Metastatic Breast Carcinoma in the Brain (tissue), 10 donors: ENCODE measurements around the genes OR12D3, MOG and POLR1H.

GRCh38 chr6:29375183-29375739, at the start of gene OR12D3:
TSS of gene OR12D3 (minus strand) at chr6:29375291.
- PRO-cap, 10 experiments = no peak in any of the 10 experiments

DNA sequence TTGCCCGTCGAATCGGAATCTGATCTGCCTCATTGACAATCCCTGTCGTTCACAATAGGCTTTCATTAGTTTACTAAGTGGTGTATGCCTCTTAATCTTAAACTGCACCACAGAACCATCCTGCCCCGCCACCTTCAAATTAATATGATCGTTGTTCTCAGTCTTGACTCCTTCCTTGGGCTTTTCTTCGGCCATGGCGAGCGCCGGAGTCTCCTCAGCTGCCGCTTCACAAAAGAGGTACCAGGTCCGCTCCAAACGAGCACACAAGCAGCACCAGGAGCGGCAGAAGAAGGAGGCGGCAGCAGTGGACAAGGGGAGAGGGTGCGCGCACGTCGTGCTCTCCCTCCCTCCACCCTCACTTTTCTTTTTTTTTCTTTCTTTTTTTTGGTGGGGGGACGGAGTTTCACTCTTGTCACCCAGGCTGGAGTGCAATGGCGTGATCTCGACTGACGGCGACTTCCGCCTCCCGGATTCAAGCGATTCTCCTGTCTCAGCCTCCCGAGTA, 3.2 kb upstream of the GABBR1 start:
- PRO-cap, 10 experiments = no peak in any of the 10 experiments

GRCh38 chr6:29656875-29657222, at the start of gene MOG:
TSS of gene MOG (plus strand) at chr6:29657092.
- PRO-cap, 10 experiments = peak in 1 of 10 experiments; most common plus-strand start chr6:29657092 (in 1)

- PRO-cap, 10 experiments = no peak in any of the 10 experiments
These were observed 686 bp downstream of the HLA-G start for GRCh38 chr6:29827995-29829027.

DNA sequence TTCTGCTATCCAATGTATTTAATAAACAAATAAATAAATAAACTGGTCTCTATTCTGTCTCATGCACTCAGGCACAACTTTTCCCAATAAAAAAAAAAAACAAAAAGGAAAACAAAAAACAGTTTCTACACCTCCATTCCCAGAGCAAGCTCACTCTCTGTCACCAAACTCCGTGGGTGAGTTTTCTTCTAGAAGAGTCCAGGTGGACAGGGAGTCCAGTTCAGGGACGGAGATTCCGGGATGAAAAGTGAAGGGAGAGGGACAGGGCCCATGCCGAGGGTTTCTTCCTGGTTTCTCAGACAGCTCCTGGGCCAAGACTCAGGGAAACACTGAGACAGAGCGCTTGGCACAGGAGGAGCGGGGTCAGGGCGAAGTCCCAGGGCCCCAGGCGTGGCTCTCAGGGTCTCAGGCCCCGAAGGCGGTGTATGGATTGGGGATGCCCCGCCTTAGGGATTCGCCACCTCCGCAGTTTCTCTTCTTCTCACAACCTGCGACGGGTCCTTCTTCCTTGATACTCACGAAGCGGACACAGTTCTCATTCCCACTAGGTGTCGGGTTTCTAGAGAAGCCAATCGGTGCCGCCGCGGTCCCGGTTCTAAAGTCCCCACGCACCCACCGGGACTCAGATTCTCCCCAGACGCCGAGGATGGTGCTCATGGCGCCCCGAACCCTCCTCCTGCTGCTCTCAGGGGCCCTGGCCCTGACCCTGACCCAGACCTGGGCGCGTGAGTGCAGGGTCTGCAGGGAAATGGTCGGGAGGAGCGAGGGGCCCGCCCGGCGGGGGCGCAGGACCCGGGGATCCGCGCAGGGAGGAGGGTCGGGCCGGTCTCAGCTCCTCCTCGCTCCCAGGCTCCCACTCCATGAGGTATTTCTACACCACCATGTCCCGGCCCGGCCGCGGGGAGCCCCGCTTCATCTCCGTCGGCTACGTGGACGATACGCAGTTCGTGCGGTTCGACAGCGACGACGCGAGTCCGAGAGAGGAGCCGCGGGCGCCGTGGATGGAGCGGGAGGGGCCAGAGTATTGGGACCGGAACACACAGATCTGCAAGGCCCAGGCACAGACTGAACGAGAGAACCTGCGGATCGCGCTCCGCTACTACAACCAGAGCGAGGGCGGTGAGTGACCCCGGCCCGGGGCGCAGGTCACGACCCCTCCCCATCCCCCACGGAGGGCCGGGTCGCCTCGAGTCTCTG, 54.8 kb upstream of the HLA-A start:
- PRO-cap, 10 experiments = peak in 10 of 10 experiments; most common plus-strand start position 625 of the sequence (in 10); most common minus-strand start position 1,067 of the sequence (in 5)

DNA sequence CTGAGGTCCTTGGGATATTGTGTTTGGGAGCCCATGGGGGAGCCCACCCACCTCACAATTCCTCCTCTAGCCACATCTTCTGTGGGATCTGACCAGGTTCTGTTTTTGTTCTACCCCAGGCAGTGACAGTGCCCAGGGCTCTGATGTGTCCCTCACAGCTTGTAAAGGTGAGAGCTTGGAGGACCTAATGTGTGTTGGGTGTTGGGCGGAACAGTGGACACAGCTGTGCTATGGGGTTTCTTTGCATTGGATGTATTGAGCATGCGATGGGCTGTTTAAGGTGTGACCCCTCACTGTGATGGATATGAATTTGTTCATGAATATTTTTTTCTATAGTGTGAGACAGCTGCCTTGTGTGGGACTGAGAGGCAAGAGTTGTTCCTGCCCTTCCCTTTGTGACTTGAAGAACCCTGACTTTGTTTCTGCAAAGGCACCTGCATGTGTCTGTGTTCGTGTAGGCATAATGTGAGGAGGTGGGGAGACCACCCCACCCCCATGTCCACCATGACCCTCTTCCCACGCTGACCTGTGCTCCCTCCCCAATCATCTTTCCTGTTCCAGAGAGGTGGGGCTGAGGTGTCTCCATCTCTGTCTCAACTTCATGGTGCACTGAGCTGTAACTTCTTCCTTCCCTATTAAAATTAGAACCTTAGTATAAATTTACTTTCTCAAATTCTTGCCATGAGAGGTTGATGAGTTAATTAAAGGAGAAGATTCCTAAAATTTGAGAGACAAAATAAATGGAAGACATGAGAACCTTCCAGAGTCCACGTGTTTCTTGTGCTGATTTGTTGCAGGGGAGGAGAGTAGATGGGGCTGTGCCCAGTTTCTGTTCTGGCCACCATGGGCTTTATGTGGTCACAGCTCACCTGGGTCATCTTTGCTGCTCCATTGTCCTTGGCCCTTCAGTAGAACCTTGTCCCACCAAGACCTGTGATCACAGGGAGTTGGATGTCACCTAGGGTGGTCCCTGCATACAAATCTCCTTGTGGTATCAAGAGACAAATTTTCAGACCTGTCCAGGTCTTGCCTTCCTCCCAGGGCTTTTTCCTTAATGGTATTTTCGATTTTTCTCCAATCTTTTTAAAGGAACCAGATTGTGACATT, 3.1 kb downstream of the HLA-A start:
- PRO-cap, 10 experiments = no peak in any of the 10 experiments

DNA sequence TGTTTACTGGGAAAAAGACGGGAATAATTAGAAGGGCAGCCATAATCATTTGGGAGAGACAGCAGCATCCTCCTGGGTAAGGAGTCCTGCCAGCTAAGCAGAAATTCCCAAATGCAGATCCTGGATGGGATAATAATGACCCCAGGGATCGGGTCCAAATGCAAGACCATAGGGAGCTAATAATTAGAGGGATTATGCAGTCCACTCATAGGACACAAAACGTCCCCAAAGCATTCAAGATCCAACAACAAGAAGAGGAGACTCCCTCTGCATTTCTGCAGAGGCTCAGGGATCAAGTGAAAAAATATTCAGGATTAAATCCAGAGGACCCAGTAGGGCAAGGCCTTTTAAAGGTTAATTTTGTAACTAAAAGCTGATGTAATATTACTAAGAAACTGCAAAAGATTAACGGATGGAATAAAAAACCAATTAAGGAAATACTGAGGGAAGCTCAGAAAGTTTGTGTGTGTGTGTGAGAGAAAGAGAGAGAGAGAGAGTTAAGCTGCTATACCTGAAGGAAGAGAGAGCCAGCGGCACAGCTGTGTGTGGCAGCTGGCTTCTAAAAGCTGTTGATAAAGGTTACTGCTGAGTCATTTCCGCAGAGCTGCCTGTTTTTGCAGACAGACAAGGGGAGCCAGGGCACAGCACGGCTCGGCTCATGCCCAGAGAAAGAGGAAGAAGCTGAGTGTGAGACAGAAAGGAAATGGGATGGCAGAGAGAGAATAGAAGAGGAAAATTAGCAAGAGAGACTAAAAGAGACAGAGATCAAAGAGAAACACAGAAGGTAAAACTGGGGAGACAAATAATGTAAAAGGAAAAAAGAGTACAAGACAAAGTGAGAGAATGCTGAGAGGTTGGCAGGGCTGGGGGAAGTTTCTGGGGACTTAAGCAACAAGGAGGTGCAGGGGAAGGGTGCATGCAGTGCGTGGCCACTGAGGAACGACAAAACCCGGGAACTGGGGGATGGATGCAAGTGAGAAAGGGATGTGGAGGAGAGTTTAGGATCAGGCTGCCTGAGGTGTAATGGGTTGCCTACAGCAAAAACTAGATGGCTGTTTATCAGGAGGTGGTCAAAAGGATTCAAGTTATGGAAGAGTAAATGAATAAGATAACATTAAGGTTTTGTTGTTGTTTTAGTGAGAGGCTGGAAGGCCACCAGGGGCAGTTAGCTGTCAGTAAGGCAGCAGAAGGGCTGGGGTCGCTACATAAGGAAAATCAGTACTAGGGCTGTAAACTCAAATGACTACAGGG, 22.5 kb downstream of the HLA-A start:
- PRO-cap, 10 experiments = peak in 9 of 10 experiments; most common plus-strand start position 623 of the sequence (in 5); most common minus-strand start position 537 of the sequence (in 1)

GRCh38 chr6:29980570-29981032, 38.3 kb downstream of the HLA-A start:
- PRO-cap, 10 experiments = no peak in any of the 10 experiments

DNA sequence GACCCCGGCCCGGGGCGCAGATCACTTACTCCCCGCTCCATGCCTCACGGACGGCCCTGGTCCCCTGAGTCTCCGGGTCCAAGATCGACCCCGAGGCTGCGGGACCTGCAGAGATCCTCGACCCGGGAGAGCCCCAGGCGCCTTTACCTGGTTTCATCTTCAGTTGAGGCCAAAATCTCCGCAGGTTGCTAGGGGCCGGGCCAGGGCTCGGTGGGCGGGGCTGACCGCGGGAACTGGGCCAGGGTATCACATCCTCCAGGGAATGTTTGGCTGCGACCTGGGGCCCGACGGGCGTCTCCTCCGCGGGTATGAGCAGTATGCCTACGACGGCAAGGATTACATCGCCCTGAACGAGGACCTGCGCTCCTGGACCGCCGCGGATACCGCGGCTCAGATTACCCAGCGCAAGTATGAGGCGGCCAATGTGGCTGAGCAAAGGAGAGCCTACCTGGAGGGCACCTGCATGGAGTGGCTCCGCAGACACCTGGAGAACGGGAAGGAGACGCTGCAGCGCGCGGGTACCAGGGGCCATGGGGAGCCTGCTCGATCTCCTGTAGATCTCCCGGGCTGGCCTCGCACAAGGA, 53.9 kb upstream of the POLR1H start:
- PRO-cap, 10 experiments = peak in 1 of 10 experiments; most common minus-strand start position 145 of the sequence (in 1)

DNA sequence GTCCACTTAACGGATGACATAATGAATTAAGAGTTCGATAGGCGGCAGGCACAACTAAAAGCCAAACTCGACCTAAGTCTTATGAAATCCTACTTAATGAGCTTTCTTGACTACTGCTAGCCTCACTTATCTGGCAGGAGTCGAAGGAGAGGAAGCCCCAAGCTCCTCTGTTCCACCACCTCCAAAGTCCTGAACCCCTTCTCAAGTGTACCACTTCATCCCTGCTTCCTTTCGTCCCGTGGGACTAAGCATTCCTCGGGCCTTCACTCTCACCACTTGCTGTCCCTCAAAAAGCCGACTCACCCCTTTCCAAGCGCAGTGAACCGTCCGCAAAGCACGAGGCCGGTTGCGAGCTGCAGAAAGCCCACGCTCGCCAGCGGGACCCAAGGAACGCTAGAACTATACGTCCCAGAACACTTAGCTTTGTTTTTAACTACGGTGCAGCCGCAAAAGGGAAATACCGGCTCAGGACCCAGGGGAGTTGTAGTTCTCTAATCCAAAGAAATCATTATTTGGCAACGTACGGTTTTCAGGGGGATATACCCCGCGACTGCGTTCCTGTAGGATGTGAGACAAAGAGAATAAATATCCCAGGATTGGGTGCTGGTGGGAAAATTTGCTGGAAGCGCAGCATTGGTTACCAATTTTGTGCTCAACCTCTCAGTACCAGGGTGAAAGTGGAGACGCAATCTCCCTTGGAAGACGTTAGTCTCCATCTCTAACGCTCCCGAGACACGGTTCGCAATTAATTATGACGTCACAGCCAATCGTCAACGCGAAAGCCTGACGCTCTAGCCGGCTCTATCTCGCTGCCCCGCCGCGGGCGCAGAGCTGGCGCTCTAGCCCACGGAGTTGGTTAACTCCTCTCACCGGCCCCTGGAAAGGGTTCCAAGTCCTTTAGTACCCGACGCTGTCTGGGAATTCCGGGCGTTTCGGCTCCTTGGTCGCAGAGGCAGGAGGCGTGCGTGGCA, at the start of gene POLR1H:
TSS of gene POLR1H (plus strand) at position 828 of the 971 bp plus-strand sequence.
- PRO-cap, 10 experiments = peak in 10 of 10 experiments; most common plus-strand start position 869 of the sequence (in 8); most common minus-strand start position 743 of the sequence (in 9)

DNA sequence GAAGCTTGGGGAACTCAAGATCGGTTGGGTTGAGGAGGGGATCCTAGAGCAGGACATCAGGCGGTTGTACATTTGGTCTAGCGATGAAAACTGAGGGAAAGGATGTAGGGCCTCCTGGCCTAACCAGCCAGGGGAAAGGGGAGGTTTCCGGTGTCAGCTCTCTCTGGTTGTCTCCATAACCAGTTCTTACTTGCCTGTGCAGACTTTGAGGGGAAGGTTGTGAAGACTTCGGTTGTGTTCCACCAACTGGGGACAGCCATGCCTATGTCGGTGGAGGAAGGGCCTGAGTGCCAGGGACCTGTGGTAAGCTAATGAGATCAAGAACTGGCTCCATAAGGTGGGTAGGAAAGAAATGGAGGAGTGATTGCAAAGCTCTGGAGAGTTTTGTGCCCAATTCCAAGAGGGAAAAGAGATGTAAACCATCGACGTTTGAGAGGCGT, 670 bp downstream of the POLR1H start:
- PRO-cap, 10 experiments = no peak in any of the 10 experiments

DNA sequence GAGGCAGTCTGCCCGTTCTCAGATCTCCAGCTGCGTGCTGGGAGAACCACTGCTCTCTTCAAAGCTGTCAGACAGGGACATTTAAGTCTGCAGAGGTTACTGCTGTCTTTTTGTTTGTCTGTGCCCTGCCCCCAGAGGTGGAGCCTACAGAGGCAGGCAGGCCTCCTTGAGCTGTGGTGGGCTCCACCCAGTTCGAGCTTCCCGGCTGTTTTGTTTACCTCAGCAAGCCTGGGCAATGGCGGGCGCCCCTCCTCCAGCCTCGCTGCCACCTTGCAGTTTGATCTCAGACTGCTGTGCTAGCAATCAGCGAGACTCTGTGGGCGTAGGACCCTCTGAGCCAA, 10.3 kb upstream of the RNF39 start:
- PRO-cap, 10 experiments = no peak in any of the 10 experiments

GRCh38 chr6:30129275-30129670, 6.7 kb upstream of the TRIM40 start:
- PRO-cap, 10 experiments = peak in 1 of 10 experiments; most common plus-strand start chr6:30129478 (in 1)

- PRO-cap, 10 experiments = no peak in any of the 10 experiments
These were observed 5.9 kb downstream of the TRIM10 start for GRCh38 chr6:30155129-30155548.

DNA sequence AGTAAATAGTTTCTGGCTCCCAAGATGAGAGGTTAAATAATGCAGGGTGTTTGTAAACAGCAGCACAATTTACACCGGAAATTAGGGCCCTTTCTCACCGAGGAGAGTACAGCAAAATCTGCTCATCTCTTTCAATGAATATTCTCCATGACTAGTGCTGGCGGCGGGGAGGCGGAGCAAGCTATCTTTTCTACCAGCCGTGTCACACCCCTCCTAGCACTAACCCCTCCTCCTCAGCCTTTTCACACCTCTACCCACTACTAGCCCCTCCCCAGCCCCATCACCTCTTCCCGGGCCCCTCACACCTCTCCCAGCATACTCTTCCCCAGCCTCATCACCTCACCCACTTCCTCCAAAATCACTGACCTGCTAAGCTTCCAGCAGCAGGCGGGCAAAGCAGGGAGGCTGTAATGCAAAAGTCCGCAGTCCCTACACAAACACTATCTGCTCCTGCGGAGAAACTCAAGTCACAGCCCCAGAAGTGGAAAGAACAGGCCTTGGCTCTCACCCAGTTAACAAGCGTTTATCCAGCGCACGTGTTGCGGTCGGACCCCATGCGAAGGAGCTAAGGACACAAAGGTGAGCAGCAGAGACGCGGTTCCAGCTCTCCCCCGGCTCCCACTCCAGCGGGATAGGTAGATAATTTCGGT, 959 bp upstream of the TRIM39 start:
- PRO-cap, 10 experiments = no peak in any of the 10 experiments

DNA sequence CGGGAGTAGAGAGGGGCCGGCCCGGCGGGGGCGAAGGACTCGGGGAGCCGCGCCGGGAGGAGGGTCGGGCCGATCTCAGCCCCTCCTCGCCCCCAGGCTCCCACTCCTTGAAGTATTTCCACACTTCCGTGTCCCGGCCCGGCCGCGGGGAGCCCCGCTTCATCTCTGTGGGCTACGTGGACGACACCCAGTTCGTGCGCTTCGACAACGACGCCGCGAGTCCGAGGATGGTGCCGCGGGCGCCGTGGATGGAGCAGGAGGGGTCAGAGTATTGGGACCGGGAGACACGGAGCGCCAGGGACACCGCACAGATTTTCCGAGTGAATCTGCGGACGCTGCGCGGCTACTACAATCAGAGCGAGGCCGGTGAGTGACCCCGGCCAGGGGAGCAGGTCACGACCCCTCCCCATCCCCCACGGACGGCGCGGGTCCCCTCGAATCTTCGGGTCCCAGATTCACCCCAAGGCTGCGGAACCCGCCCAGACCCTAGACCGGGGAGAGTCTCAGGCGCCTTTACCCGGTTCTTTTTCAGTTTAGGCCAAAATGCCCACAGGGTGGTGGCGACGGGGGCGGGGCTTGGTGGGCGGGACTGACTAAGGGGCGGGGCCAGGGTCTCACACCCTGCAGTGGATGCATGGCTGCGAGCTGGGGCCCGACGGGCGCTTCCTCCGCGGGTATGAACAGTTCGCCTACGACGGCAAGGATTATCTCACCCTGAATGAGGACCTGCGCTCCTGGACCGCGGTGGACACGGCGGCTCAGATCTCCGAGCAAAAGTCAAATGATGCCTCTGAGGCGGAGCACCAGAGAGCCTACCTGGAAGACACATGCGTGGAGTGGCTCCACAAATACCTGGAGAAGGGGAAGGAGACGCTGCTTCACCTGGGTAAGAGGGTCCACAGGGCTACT, 575 bp downstream of the HLA-E start:
- PRO-cap, 10 experiments = peak in 9 of 10 experiments; most common plus-strand start position 617 of the sequence (in 4); most common minus-strand start position 529 of the sequence (in 4)

GRCh38 chr6:30491939-30493052, 3.0 kb downstream of the HLA-E start:
- PRO-cap, 10 experiments = no peak in any of the 10 experiments

DNA sequence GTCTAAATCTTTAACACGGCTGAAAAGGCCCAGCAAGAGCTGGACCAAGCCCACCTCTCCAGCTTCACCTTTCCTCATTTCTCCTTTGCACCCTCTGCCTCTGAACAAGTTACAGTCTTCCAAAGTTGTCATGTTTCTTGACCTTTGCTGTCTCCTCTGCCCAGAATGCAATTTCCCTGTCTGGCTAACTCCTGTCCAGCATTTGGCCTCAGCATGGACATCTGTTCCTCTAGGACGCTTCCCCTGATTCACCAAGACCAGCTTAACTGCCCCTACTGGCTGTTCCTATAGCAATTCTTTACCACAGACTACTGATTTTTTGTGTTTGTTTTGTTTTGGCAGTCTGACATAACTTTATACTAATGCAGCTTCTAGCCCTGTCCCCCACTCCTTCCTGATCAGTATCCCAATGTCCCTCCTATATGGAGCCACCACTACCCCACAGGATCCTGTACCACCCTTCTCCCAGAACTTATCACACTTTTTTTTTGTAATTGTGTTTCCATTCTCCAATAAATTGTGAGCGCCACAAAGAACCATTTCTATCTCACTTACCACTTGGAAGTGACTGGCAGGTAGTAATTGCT, 13.3 kb downstream of the GNL1 start:
- PRO-cap, 10 experiments = no peak in any of the 10 experiments

DNA sequence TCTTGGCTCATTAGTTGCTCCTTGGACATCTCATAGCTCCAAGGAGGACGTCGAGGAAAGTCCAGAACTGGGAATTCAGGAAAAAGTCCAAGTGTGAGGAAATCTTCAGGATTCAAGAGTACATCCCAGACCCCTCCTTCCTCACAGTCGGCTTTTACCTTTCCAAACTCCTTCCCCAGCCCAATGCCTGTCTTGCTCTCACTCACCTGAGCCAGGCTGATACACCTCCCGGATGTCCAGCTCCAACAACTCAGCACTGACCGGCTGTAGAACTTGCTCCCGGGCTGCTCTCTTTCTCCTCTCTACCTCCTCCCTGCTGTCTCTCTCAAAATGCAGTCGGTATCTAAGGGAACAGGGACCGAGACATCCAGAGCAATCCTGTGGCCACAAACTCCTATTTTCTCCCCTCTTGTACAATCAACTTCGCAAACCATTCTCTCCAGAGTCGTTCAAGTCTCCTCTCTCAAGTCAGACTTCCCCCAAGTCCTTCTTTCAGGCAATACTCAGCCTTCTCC, 1.4 kb downstream of the GNL1 start:
- PRO-cap, 10 experiments = peak in 2 of 10 experiments; most common plus-strand start position 335 of the sequence (in 2)

DNA sequence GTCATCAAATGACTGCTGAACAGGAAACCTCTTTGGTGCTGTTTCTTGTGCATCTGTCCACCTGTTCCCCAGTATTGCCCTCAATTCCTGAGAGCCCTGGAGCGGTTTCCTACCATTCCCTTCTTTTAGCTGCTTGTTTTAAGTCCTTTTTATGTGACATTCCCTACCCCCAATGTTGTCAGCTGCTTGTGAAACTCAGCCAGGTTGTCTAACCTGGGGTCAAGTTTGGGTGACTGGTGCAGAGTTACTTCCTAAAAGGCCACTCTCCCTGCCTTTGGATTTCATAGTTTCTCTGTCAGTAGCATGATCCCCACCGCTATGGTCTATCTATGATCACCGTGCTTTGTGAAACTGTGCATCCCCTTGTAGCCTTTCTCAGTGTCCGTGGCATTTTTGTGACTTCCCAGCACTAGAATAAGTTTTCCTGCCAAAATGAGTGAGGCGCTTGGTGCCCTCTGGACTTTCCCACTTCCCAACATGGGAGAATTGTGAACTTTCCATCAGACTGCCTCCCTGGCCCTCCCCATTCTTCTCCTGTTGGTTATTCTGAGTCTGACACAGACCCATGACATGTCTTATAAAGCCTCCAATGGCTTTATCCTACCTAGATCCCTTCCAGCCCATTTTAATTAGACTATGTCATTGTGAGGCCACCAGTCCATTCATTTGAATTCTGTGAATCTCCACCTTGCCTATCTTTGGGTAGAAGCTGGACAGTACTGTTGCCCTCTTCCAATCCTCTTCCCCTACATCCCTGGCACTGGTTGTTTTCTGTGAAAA, 5.9 kb downstream of the PRR3 start:
- PRO-cap, 10 experiments = no peak in any of the 10 experiments